Sigmoid colon (tissue), 4 donors: Measurements from ENCODE around the gene ABCG4.

DNA sequence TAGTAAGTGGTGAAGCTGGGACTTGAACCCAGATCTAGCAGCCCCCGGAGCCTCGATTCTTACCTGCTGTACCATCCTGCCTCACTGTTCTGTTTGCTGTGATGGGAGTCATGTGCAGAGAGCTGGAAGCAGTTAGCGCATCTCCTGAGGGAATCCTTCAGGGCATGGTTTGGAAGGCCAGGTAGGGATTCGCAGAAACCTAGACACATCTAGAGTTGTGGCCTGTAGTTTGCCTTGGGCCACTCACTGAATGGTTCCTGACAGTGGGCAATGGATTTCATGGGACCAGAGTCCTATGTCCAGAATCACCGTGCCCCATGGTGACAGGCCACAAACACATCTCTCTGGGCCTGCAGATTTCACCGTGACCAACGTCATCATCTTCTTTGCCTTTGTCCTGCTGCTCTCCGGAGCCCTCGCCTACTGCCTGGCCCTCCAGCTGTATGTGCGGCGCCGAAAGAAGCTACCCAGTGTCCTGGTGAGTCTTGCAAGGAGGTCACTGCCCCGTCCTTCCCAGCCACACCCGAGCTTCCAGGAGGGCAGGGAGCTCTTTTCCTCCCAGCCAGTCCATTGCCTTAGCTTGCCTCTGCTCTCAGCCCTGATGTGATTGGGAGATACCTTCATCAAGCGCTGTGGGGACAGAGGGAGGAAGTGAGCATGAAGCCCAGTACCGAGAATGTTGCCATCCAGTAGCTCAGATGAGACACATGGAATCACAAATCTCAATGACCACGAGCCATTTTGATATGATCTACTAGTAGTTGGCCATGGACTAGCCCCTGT, 9.2 kb downstream of the IL10RA start:
- PRO-cap = no peak
- RAMPAGE, long total RNA, 4 experiments = no peak in any of the 4 experiments

DNA sequence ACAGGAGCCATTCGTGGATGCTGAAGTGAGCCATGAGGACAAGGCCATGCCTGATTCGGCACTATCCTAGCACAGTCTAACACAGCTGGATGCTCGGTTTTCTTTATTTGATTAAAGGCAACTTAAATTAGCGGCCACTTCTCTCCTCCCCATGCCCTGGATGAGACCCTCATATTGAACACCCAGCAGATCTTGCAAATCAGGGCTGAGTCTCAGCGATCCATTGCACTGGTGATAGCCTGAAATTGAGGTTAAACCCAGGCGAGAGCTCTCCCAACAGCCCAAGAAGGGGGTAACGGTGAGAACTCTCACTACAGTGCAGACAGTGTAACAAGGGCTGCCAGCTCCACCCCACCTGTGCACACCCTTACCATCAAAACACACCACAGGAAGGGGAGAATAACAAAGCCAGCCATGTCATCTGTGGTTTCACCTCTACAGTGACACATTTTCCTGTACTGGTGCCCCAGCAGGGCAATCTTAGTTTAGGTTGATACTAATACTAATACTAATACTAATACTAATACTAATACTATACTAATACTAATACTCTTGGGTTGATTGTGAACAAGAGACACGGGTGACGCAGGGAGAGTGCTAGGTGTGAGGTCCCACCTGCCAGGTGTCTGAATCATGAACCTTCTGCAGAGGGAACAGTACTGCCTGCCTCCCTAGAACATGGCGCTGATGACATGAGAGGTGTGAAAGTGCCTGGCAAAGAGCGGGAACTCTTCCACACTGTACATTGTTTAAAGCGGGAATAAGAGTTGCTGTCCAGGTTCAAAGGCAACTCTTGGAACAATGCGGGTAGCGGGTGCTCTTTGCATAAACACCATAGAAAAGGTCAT, 25.3 kb upstream of the TMPRSS4 start:
- PRO-cap = no peak
- RAMPAGE, long total RNA, 4 experiments = no peak in any of the 4 experiments

GRCh38 chr11:118078183-118079365, 1.7 kb downstream of the TMPRSS4 start:
- PRO-cap = no peak
- RAMPAGE, long total RNA, 4 experiments = no peak in any of the 4 experiments

DNA sequence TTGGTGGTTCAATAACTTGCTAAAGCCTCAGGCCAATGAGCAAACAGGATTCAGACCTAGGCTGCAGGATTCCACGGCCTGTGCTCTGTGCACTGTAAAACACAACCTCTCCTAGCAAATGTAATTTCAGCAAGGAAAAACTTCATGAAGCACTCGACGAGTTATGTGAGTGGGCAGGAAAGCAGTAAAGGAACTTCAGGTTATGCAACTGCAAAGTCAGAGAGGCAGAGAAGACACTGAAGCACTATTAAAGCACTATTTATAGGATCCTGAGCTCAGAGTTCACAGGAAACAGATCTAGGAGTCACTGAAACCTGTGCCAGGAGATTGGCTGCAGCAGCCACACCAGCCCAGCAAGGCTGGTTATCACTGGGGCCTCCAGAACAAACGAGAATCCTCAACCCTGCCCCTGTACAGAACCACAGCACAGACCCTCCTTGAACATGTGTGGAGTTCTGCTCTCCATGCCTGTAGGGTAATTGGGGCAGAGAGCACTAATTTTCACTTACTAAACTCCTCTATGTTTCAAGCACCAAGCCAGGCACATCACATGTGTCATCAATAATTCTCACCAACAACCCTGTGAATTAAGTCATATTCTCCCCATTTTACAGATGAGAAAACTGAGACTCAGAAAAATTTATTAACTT, 2.4 kb downstream of the SMIM35 start:
- PRO-cap = no peak
- RAMPAGE, long total RNA, 4 experiments = no peak in any of the 4 experiments

- PRO-cap = no peak
- RAMPAGE, long total RNA, 4 experiments = no peak in any of the 4 experiments
These were observed 20.0 kb upstream of the SMIM35 start for GRCh38 chr11:118106767-118107119.

DNA sequence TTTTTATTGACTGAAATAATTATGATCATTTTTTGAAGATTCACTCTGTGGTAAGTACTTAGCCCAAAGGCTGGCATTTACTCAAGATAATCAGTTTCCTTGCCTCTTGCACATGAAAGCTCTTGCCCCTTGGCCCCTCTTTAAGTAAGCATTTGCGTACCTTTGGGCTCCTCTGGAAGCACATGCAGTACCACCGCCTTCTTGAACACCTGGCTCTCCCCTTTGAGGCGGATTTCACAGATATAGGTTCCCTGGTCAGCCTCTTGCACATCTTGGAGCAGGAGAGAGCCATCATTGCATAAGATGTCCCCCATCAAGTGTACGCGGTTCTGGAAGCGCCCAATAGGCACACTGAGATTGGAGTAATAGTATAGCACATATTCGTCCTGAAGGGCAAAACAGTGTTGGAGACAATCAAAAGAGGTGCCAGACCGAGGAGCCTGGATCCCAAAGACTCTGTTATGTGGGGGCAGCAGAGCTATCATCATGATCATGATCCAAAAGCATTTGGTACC, 14.4 kb downstream of the JAML start:
- PRO-cap = no peak
- RAMPAGE, long total RNA, 4 experiments = no peak in any of the 4 experiments

- PRO-cap = no peak
- RAMPAGE, long total RNA, 4 experiments = no peak in any of the 4 experiments
These were observed 9.6 kb downstream of the JAML start for GRCh38 chr11:118215163-118215721.

- PRO-cap = no peak
- RAMPAGE, long total RNA, 4 experiments = no peak in any of the 4 experiments
These were observed 979 bp downstream of the MPZL2 start for GRCh38 chr11:118263075-118263561.

- PRO-cap = no peak
- RAMPAGE, long total RNA, 4 experiments = no peak in any of the 4 experiments
These were observed 21.1 kb upstream of the TTC36 start for GRCh38 chr11:118506045-118506724.

DNA sequence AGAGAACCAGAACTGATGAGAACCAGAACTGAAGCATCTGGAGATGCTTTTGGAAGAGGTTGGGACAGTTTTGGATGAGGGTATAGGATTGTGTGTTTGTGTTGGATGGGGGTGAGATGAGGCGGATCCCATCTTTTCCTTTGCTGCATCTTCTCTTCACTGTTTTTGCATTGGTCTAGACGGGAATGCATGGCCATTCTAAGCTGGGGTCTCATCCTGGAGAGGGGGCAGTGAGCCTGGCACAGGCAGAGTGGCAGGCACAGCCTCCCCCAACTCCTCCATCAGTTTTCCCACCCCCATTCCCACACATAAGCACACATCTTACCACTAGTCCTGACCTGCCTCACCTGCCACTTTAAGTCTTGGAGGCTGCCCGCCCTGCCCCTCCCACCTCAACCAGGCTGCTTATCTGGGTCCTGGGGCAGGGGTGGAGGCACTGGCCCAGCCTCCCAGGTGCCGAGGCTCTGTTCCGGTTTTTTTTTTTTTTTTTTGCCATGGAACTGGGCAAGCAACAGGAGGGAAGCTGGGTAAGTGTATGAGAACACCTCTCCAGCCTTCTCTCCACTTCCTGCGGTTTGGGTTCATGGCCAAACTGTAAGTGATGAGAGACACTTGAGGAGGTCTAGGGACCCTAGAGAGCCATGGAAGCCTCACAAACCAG, 22.3 kb downstream of the PHLDB1 start:
- PRO-cap = no peak
- RAMPAGE, long total RNA, 4 experiments = no peak in any of the 4 experiments

DNA sequence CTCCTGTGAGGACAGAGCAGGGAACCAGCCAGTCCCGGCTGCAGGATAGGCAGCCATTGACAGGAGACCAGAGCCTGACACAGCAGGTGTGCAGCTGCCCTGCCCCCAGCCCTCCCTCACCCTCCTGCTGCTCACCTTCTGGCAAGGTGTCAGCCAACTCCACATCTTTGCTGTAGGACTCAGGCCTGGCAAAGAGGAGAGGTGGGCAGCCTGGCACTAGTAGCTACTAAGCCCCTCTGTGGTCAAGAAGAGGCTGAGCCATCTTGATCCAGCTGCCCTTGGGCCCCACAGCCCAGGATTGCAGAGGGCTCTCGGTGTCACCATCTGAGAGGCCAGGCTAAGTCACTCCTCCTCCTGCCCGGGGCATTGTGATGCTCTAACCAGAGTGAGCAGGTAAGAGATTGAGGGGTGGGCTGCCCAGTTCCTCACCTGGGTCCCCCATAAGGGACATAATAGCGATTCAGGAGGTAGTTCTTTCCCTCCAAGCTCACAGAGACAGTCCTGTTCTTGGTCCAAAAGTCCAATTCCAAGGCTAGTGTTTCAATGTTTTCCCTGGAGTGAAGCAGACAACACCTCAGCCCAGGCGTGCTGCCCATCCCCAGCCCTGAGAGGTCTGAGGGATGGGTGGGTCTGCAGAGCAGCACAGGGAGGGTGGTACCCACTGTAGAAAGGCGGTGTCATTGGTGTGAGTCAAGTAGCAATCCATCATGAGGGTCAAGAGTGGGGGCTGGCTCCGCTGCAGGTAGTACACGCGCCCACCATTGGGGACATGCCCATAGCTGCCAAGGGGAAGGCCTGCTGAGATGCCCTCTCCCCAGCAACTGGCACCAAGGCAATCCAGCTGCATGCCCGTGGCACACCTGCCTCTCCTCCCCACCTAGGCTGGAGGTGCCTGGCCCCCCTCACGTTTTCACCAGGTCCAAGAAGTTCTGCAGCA, 18.5 kb downstream of the TREH start:
- PRO-cap = no peak
- RAMPAGE, long total RNA, 4 experiments = no peak in any of the 4 experiments

DNA sequence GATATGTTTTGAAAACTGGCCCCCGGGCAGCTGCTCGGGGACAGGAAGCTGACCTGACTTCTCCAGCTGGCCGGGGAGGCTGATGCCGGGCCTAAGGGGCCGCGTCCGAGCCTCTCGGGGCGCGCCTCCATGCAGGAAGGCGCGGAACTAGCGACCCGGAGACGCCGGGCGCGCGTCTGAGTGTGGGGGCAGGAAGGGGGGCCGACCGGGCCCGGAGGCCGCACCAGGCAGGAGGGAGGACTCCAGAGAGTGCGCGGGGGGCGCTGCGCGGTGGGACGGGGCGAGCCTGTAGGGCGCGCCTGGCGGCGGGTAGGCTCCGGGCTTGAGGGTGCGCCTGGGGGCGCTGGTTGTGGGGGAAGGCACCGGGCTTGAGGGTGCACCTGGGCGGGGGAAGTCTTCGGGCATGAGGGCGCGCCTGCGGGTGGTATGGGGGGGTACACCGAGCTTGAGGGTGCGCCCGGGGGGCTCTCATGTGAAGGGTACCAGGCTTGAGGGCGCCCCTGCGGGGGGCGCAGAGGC, 662 bp upstream of the DDX6 start:
- PRO-cap = no peak
- RAMPAGE, long total RNA, 4 experiments = no peak in any of the 4 experiments

DNA sequence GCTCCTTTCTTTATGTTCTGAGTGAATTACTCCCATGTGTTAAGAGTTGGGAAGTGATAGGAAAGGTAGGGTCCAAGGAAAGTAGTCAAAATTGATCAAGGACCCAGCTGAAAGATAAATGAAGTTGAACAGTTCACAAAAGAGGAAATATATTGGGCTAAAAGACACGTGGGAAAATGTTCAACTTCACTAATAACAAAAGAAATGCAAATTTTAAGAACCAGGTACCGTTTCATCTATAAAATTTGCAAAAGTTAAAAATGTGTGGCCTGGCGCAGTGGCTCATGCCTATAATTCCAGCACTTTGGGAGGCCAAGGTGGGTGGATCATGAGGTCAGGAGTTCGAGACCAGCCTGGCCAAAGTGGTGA, 32.0 kb upstream of the DDX6 start:
- PRO-cap = no peak
- RAMPAGE, long total RNA, 4 experiments = no peak in any of the 4 experiments

GRCh38 chr11:118869618-118870099, 14.0 kb upstream of the CXCR5 start:
- PRO-cap = no peak
- RAMPAGE, long total RNA, 4 experiments = no peak in any of the 4 experiments

- PRO-cap = no peak
- RAMPAGE, long total RNA, 4 experiments = no peak in any of the 4 experiments
These were observed 5.5 kb upstream of the CXCR5 start for GRCh38 chr11:118878230-118878535.

DNA sequence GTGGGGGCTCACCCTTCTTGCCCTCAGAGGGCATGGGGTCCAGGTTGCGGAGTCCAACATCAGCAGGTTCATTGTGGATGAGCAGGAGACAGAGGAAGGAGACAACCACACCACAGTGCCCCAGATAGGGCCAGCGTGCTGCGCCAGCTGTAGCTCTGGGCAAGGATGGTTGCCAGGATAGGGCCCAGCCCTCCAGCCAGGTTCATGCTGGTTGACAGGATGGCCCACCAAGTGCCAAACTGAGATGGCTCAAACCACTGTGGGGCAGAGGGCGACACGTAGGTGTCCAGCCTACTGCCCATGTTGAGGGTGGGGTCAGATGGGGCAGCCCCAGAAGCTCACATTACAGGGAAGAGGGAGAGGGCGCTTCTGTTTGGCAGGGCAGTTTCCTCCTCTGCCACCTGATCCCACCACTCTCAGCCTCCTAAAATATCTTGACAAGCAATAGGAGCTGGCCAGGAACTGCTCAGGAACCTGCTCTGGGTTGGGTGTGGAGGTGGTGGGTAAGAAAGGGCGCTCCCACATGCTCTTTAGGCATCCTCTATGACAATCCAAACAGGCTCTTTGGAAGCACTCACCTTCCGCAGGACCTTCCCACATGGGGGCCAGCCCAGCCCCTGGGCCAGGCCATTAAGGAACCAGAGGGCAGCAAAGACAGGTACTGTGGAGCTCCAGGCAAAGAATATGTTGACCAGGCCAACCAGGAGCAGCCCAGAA, 9.2 kb downstream of the TRAPPC4 start:
- PRO-cap = no peak
- RAMPAGE, long total RNA, 4 experiments = no peak in any of the 4 experiments

GRCh38 chr11:119065420-119065786, 2.2 kb upstream of the VPS11 start:
- PRO-cap = no peak
- RAMPAGE, long total RNA, 4 experiments = no peak in any of the 4 experiments

DNA sequence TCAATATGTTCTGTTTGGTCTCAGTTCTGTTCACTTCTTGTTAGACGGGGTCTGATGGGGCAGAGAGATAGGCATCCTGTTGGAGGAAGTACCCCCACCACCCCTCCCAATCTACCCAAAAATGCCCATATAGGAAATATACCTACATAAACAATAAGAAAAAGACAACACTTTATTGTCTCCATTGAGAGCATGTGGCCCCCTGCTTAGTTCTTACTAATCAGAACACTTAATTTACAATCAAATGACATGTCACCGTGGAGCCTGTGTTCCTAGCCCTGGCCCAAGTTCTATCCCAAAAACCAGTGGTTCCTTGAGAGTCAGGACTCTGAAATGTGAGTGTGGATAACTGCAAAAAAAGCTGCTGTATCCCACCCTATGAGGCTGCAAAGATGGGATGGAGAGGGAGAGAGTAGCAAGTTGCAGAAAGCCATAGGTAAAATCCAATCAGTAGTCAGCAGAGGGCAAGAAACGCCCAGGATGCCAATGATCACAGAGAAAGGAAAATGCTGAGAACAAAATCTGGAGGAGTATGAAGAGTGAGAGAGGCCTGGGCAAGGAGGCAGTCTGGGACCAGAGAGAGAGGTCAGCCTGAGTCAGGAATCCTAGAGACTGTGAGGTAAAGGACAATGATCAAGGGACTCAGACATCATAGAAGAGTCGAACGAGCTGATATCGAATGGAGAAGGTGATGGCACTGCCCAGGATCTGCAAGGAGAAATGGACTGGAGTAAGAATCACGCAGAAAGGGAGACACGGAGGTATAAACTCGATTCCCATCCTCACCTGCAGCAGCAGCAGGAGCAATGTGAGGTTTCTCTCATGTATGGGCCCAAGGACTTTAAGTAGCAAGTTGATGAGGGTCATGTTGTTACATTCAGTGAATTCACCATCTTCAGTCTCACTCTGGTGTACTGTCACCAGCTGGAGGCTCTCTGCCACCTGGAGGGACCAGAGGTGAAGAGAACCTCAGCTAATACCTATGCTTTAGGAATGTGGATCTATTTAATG, 1.4 kb upstream of the H2AX start:
- PRO-cap = no peak
- RAMPAGE, long total RNA, 4 experiments = no peak in any of the 4 experiments

GRCh38 chr11:119148752-119149407, at the start of gene ABCG4:
Gene ABCG4, plus strand, starts transcription at chr11:119149052.
- PRO-cap = no peak
- RAMPAGE, long total RNA, 4 experiments = no peak in any of the 4 experiments

DNA sequence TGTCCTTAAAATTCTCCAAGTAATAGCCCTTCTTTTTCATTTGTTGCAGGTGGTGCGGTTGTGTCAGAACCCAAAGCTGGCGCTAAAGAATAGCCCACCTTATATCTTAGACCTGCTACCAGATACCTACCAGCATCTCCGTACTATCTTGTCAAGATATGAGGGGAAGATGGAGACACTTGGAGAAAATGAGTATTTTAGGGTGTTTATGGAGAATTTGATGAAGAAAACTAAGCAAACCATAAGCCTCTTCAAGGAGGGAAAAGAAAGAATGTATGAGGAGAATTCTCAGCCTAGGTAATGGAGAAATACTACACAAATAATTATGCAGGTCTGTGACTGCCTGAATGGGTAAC, 26.2 kb downstream of the CBL start:
- PRO-cap = no peak
- RAMPAGE, long total RNA, 4 experiments = no peak in any of the 4 experiments